Calu3 (cell line): ENCODE measurements around a stretch of chr3.

- PRO-cap = bidirectional peak, plus-strand start at chr3:102174636, minus-strand start at chr3:102174434
Measured at GRCh38 chr3:102174205-102174855, 260.5 kb upstream of the ZPLD1 start.

- PRO-cap = no peak
Measured at GRCh38 chr3:104437037-104437545, 929.6 kb upstream of the ALCAM start.

DNA sequence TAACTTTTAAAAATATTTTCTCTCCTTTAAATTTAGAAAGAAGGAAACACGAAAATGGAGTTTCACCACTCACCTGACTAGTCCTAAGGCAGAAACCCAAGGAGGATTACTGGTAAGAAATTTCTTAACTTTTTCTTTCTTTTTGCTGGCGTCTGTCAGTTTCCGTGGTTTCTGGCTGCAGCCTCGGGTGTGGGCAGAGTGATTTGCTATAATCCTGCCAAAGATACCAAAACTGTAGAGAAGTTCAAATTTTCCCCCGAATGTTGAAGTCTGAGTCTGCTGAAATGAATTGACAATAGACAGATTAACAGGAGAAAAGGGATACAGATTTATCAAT is 843.6 kb upstream of the ALCAM start:
- PRO-cap = no peak

DNA sequence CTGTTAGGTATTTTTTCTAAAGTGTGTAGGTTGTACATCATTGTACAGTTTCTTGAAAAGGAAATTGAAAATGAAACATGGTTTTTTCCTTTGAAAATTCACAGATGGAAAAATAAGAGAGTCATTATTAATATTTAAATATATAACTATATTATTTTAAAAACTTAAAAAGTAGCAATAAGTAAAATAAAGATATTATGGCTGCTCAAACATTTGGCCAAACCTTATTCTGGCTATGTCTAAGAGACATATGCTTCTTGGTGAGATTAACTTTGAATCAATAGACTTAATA is 516.4 kb upstream of the ALCAM start:
- PRO-cap = no peak

DNA sequence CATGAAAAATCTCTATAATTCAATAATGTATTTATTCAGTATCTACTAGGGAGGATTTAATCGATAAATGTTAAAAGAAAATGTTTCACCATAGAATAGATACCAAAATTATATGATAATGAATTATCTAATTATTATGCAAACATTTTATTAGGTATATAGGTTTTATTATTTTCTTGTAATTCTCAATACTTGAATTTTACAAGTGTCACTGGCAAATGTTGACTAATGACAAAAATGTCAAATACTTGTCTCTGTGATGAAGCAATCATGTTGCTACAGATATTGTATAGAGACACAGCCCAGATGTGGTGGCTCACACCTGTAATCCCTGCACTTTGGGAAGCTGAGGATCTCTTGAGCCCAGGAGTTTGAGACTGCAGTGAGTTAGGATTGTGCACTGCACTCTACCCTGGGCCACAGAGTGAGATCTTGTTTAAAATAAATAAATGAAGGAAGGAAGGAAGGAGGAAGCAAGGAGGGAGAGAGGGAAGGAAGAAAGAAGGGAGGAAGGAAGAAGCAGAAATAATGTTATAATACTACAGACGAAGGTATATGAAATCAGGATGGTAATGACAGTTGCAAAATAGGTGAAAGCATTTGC is 71.8 kb downstream of the ALCAM start:
- PRO-cap = no peak

- PRO-cap = no peak
Measured at GRCh38 chr3:105524200-105524622, 157.5 kb downstream of the ALCAM start.

DNA sequence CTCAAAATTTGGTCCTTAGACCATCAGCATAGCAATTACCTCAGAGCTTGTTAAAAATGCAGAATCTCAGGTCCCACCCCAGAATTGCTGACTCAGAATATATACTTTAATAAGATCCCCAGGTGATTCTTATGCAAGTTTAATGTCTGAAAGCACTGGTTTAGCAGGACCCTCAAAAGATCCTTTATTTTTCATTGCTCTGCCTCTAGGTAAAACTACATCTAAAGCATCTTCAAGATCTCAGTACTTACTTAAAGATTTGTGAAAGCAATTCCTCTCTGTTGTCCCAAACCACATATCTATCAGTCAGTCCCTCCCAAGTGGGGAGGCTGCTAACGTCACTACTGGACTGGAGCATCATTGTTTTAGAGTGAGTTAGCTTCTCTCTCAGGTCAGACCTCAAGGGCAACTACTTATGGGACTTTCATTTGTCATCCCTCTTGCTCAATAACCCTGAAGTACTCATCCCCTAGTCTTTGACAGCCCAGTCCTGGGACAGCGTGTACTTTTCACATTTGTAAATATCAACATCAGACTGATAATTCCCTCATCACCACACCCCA is 76.7 kb downstream of the CBLB start:
- PRO-cap = no peak

- PRO-cap = no peak
Measured at GRCh38 chr3:105827797-105828510, 40.9 kb downstream of the CBLB start.

DNA sequence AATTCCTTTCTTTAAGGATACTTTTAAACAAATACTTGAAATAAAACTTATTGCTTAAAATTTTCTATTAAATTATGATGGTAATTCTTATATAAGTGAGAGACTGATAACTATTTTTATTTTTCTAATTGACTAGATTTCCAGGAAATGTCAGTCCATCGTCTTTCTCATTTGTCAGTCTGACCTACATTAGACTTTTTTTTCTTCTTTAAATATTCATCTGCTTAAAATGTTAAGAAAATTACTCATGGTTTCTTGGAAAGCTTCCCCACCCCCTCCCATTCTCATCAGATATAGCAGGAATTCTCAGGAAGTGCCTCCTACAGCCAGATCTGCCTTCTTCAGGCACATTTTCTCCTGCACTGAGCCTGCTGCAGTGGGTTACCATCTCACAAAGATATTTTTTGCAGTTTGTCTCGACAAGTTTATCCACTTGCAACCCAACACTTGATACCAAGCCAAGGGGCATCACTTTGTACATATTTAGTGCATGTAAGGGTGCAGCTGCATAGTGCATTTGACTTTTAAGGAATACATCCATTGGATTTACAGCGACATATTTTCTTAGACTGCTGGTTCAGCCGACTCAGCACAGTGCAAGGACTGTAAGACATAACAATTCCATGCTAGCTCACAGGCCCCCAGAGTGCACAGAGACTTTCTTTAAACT is 262.0 kb upstream of the CBLB start:
- PRO-cap = no peak

GRCh38 chr3:106317272-106317643 is 448.4 kb upstream of the CBLB start:
- PRO-cap = no peak

DNA sequence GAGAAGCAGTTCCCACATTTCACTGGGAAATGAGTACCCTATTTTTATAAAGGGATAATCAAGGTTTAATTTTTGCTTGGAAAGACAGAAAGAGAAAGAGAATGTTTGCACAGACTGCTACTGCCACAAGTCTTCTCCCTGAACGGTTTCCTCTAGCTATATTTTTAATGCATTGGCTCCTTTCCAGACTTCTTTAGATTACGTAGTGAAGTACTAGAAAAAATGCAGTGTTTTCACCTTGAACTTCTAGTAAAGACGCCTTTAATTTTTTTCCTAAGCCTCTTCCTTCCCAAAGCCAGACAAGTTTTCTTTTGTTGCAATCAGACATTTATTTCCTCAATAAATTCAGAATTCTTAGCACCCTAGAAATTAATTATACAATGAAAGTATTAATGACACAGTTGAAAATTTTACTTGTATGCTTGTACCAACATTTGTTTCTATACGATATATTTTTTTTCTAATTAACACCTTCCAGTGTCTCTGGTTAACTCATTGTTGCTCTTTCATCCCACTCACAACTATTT is 248.2 kb upstream of the CCDC54 start:
- PRO-cap = no peak

GRCh38 chr3:107429770-107430285 is 52.6 kb downstream of the CCDC54 start:
- PRO-cap = unidirectional peak, plus-strand start at chr3:107430166

DNA sequence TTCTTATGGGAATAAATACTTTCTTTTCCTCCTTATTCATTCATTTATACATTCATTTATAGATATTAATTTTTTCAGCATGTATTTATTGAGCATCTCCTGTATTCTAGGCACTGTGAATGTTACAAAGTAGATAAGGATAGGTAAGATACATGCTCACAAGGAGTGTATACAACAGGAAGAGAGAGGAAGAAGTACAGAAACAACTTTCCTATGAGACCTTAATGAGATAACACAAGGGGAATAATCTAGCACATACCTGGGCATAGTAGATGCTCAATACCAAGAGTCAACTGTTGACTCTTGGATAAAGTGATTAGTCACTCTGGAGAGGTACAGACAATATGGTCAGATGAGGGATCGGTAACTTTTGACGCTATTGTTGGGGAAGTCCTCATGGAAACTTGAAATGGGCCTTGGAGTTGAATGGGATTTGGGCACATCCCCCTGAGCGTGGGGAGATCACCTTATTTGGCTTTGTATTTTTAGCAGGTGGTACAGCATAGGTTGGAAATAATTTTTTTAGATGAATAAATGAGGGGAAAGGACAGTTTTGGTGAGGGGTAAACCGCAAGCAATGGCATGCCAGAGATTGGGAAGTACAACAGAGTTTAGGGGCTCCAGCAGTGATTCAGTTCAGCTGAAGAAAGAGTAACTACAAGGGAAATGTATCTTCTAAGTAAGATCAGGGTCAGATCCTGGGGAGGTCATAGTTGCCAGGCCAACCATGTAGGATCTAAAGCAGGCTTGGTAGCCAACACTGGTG is 27.4 kb downstream of the BBX start:
- PRO-cap = no peak

DNA sequence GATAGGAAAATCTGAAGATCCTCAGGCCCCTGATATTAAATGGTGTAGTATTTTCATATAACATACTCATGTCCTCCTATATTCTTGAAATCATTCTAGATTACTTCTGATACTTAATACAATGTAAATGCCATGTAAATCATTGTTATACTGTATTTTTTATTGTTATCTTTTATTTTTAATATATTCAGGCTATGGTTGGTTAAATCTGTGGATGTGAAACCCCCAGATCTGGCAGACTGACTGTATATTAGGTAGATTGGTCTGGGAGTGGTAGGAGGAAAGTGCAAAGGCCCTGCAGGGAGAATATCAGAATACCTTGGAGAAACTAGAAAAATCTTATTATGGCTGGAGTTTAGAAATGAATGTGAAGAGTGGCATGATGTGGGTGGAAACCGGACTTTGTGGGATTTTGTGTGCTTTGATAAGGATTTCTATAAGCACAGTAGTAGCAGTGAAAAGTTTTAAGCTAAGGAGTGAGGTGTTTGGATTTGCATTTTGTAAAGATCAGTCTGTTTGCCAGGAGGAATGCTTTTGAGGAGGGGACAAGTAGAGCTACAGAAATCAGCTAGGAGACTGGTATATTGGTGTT is 91.9 kb downstream of the BBX start:
- PRO-cap = no peak

DNA sequence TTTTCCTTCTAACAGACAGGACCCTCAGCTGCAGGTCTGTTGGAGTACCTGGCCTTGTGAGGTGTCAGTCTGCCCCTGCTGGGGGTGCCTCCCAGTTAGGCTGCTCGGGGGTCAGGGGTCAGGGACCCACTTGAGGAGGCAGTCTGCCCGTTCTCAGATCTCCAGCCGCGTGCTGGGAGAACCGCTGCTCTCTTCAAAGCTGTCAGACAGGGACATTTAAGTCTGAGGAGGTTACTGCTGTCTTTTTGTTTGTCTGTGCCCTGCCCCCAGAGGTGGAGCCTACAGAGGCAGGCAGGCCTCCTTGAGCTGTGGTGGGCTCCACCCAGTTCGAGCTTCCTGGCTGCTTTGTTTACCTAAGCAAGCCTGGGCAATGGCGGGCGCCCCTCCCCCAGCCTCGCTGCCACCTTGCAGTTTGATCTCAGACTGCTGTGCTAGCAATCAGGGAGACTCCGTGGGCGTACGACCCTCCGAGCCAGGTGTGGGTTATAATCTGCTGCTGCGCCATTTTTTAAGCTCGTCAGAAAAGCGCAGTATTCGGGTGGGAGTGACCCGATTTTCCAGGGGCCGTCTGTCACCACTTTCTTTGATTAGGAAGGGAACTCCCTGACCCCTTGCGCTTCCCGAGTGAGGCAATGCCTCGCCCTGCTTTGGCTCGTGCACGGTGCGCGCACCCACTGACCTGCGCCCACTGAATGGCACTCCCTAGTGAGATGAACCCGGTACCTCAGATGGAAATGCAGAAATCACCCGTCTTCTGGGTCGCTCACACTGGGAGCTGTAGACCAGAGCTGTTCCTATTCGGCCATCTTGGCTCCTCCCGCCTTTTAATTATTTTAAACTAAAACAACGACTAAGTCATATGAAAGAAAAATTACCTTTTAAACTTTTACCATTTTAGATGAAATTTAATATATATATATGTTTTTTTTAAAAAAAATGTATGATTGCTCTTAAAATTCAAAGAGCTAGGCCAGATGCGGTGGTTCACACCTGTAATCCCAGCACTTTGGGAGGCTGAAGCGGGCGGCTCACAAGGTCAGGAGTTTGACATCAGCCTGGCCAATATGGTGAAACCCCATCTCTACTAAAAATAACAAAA is 175.0 kb downstream of the BBX start:
- PRO-cap = unidirectional peak, minus-strand start at position 826 of the sequence

DNA sequence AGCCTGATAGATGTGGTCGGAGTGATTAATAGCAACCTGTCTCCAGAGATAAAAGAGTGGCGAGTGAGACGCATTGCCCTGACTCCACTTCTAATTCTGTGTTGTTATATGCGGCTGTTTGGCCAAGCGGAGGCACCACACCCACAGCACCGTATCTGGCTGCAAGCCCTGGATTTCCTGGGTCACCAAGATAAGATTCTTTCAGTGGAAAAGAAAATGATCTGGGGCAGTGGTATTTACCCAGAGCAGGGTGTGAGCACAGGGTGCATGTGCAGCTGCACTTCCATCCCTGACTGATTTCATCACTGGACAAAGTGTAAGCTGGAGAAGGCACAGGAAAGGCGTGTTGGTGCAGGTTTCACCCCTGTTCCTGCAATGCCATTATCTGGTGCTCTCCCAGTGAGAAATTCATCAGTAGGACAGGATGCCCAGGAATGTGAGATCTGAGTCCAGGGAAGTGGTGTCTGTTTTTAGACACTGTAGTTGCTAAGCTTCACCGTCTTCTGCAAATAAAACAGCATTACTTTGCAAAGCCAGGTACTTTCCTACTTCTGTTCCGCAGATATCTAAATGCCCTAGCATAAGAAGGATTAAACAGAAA is 84.6 kb downstream of the CD47 start:
- PRO-cap = no peak

- PRO-cap = no peak
Measured at GRCh38 chr3:108089592-108090101, 1.2 kb downstream of the CD47 start.

- PRO-cap = no peak
Measured at GRCh38 chr3:108127144-108127697, 36.4 kb upstream of the CD47 start.

DNA sequence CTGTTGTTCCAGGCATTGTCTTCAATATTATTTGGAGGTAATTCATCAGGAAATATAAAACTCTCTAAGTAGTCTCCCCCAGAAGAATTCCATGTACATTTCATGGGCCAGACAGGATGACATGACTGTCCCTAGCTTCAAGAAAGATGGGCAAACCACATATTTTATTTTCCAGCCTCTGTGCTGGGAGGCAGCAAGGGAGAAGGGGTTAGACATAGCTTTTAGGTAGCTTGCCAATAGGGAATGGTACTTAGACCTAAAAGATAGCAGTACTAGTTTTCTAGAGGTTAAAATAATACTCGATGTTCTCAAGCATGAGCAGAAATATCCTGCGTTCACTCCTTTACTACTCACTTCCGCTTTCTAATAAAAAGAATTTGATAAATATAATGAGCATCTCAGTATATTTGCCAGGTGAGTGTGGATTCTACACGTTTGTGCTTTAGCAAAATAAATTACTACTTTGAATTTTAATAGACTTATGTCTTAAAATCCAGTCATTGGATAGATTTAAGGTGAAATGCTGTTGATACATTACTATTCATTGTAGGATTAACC is 39.3 kb upstream of the CD47 start:
- PRO-cap = no peak

- PRO-cap = no peak
Measured at GRCh38 chr3:108218310-108218686, 3.9 kb downstream of the IFT57 start.